Cytotoxic T cell (primary cell): ENCODE measurements around a stretch of chr6.

GRCh38 chr6:43120817-43121556 lies 44.9 kb downstream of the PTK7 start:
- PRO-cap, 2 experiments, result no peak in any of the 2 experiments

- PRO-cap, 2 experiments, result peak in 1 of 2 experiments; most common minus-strand start chr6:43174652 (in 1)
Measured at GRCh38 chr6:43174145-43174700, 3.2 kb downstream of the SRF start.

- PRO-cap, 2 experiments, result no peak in any of the 2 experiments
Measured at GRCh38 chr6:43175715-43176241, 4.7 kb downstream of the SRF start.

- PRO-cap, 2 experiments, result no peak in any of the 2 experiments
Measured at GRCh38 chr6:43180329-43181012, 1.5 kb upstream of the CUL9 start.

DNA sequence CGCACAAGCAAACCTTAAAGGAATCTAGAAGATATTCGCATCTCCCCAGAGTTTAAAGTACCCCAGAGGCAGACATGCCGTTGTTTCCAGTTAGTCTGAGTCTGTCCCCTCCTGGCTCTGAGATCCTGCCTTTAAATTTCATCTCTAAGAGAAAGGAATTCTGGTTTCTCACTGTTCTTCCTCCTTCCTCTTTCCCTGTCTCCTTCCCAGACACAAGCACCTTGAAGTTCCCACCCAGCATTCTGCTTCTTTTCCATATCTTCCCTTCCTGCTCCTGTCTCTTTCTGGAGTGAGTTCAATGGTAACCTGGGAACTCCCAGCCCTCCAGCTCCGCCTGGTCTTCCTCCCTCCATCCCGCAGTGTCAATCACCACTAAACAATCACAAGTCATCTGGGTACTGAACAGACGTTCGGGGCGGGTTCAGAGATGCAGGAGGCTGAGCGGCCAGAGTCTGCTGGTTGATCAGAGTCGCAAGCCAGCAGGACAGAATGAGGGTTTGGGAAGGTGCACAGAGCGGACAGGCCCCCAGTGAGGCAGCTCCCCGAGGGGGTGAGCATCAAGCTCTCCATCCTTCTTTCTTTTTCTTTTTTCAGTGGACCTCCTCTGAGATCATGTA lies 7.7 kb downstream of the TTBK1 start:
- PRO-cap, 2 experiments, result no peak in any of the 2 experiments

GRCh38 chr6:43265431-43266040 lies 22.3 kb downstream of the TTBK1 start:
- PRO-cap, 2 experiments, result no peak in any of the 2 experiments

- PRO-cap, 2 experiments, result no peak in any of the 2 experiments
Measured at GRCh38 chr6:43575217-43575817, 521 bp downstream of the XPO5 start.

DNA sequence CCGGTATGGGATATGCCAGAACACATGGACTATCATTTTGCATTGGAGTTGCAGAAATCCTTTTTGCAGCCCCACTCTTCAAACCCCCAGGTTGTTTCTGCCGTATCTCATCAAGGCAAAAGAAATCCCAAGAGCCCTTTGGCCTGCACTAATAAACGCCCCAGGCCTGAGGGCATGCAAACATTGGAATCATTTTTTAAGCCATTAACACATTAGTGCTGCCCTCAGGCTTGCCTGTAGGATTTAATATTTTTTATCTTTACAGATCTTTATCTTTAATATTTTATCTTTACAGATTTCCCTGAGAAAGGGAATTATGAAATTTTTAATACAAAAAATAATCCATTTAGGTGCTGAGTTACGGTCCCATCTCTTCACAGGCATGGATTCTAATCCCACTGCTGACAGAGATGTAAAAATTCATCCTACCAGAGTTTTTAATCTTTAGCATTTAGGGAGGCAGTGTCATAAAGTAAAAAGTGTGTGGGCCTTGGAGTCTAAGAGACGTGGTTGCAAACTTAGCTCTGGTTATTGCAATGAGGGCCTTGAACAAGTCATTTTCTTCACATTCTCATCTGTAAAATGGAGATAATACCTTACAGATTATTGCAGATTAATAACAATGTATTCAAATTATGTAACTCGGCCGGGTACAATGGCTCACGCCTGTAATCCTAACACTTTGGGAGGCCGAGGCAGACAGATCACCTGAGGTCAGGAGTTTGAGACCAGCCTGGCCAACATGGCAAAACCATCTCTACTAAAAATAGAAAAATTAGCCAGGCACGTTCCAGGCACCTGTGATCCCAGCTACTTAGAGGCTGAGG lies 14.5 kb downstream of the GTPBP2 start:
- PRO-cap, 2 experiments, result no peak in any of the 2 experiments

- PRO-cap, 2 experiments, result no peak in any of the 2 experiments
Measured at GRCh38 chr6:43640192-43640872, 4.5 kb upstream of the RSPH9 start.

DNA sequence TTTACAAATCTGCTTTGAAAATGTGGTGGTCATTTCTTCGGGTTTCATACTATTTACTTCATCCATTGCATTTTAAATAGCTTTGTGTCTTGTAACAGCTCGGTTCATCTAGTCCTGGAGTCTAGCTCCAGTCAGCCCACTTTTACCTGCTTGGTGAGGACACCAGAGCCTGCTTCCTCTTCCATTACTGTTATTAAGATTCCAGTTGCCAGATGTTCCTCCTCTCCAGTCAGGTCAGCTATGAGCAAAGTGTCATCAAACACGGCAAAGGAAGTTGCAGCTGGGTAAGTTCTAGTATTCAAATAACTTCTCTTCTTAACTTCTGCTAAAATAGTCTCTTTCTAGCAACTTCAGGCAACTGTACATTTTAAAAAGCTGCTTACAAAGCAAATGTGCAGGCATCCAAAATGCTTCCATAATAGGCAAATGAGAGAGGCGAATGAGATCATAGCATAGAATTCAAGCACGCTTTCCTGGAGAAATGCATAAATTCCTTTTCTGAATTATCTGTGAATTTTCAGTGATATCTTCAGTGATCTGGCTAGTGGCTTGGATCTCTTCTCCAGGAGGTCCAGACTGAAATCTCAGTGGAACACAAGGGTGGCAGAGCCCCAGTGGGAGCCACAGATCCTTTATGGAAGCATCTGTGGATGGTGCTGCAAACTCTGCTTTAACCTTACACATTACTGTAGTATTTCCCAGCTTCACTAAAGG lies 18.5 kb upstream of the MRPS18A start:
- PRO-cap, 2 experiments, result no peak in any of the 2 experiments

DNA sequence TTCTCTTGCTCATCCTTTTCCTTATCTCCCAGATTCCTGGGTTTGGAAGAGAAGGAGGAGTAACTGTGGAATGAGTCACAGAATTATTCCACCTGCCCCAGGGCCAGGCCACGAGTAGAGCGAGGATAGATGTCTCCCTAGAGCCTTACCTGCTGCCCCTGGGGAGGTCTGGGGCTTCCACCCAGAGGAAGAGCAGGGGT lies 10.6 kb upstream of the VEGFA start:
- PRO-cap, 2 experiments, result no peak in any of the 2 experiments

- PRO-cap, 2 experiments, result no peak in any of the 2 experiments
Measured at GRCh38 chr6:43823866-43824497, 54.0 kb downstream of the VEGFA start.

- PRO-cap, 2 experiments, result no peak in any of the 2 experiments
Measured at GRCh38 chr6:43840837-43841068, 70.7 kb downstream of the VEGFA start.

DNA sequence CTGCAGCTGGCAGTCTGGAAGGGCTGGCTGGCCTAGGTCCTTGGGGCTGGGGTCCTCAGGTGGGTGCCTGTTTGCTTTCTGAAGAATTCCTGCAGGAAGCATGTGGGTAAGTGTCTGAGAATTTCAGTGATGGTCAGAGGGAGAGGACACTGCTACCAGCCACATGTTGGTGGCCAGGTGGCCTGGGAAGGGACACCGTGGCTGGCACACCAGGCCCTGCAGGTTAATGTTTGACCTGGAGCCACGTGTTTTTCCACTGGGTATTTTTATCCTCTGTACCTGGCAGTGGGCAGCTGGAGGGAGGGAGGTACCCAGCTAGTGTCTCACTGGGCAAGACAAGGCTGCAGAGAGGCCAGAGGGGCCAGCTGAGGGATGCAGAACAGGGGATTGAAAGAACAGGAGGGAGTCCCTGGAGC lies 143.5 kb downstream of the VEGFA start:
- PRO-cap, 2 experiments, result no peak in any of the 2 experiments

- PRO-cap, 2 experiments, result no peak in any of the 2 experiments
Measured at GRCh38 chr6:43927671-43928193, 157.7 kb downstream of the VEGFA start.

DNA sequence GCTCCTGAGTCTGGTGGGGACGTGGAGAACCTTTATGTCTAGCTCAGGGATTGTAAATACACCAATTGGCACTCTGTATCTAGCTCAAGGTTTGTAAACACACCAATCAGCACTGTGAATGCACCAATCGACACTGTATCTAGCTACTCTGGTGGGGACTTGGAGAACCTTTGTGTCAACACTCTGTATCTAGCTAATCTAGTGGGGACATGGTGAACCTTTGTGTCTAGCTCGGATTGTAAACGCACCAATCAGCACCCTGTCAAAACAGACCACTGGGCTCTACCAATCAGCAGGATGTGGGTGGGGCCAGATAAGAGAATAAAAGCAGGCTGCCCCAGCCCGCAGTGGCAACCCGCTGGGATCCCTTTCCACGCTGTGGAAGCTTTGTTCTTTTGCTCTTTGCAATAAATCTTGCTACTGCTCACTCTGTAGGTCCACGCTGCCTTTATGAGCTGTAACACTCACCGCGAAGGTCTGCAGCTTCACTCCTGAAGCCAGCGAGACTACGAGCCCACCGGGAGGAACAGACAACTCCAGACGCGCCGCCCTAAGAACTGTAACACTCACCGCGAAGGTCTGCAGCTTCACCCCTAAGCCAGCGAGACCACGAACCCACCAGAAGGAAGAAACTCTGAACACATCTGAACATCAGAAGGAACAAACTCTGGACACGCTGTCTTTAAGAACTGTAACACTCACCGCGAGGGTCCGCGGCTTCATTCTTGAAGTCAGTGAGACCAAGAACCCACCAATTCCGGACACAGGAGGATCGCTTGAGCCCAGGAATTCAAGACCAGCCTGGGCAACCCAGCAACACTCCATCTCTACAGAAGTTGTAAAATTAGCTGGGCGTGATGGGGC lies 128.5 kb downstream of the MRPL14 start:
- PRO-cap, 2 experiments, result no peak in any of the 2 experiments

DNA sequence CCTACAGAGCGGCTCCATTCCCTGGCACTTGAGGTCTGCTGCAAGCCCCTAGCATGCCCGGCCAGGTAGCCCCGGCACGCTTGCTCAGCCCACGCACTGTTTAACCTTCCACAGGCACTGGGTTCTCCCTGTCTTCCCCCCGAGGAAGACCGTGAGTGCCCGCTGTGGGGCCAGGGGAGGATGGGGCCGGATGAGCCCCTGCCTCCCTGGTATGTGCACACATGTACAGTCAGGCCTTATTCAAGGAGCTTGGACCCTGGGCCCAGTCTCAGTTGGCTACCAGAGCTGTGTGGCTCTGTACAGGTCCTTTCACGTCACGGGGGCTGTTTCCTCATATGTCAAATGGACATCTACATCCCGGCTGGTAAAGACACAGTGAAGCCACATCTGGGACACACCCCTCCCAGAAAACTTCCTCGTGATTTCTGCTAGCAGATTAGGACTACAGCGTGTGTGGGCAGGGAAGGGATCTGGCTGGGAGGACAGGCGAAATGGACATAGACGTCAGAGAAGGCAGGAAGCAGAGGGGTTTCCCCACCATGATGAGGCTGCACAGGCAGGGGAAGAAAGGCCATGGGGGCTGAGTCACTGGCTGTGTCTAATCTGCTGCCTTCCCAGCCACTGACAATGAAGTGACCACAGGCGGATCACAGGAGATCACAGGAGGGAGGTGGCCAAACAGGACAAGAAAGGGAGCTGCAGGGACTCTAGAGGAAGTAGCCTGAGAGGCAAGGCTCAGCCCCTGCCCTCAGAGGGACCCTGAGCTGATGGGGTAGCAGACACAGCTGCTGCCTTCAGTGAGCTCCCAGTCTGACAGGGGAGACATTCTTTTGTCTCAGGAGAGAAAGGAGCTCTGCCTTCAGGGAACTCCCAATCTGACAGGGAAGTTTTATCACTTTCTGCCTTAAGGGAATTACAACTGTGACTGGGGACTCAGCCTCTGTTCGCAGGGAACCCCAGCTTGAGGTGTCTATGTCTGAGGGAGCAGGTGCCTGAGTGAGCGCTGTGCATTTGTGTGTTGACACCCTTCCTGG lies 62.8 kb downstream of the MRPL14 start:
- PRO-cap, 2 experiments, result no peak in any of the 2 experiments

GRCh38 chr6:44073168-44073702 lies 54.0 kb downstream of the MRPL14 start:
- PRO-cap, 2 experiments, result peak in 2 of 2 experiments; most common plus-strand start chr6:44073480 (in 2); most common minus-strand start chr6:44073337 (in 2)

- PRO-cap, 2 experiments, result no peak in any of the 2 experiments
Measured at GRCh38 chr6:44104379-44105213, 22.7 kb downstream of the MRPL14 start.

DNA sequence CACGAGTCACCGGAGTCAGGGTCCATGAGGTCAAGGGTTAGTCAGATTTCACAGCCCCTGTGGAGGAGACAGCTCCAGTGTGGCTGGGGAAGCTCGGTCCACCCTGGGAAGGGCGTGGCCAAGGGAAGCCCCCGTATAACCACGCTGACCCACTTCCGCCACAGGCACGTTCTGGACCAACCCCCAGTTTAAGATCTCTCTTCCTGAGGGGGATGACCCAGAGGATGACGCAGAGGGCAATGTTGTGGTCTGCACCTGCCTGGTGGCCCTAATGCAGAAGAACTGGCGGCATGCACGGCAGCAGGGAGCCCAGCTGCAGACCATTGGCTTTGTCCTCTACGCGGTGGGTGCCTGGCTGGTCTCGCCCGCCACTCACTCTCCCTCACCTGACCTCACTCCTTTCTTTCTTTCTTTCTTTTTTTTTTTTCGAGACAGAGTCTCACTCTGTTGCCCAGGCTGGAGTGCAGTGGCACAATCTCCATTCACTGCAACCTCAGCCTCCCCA lies 18.5 kb downstream of the CAPN11 start:
- PRO-cap, 2 experiments, result peak in 1 of 2 experiments; most common plus-strand start position 271 of the sequence (in 1)